Aortic smooth muscle cell (primary cell): Measurements from ENCODE around the gene NDUFV1.

- RRBS = no CpG with 5 or more reads among the region's 16 CpGs
Observed at GRCh38 chr11:66976033-66976712, 1.1 kb downstream of the C11orf86 start.

DNA sequence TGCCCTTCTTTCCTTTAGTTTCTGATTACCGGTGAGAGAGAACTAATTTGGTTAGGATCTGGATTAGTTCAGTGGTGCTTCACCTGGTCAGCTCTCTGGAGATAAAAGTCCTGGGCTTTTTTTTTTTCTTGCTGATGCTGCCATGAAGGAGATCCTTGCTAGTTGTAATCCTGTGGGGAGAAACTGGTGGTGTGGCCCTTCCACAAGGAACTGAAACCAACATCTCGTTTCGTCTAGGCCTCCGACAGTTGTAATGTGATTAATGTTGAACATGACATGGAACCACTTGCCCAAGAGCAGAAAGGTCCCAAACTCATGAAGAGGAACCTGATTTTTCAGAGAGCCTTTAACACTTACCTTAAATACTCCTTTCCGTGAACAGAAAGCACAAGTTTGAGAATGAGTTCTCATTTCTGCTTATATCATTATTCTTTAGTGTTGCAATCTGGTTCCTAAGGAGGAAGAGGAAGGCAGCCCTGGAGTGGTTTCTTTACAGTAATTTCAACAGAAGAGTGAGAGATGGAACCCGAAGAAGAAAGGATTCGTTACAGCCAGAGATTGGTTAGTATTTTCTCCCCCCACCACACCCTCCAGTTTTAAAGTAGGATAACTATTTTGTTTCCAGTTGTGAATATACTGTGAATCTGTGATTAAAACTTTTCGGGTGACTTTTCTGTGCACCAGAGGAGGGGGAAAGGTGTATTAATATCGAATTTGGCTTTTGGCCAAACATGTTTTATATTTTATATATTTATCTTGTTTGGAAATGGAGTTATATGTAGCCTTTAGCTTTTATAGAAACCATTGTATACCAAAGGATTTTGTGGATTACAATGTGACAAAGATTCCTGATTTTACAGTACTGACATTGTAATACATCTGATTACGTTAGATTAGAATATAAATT lies 2.0 kb downstream of the KDM2A start:
- RRBS = no CpG with 5 or more reads among the region's 10 CpGs

GRCh38 chr11:67179747-67180375 lies 60.8 kb downstream of the KDM2A start:
- RRBS = no CpG with 5 or more reads among the region's 4 CpGs

- RRBS = no CpG with 5 or more reads among the region's 9 CpGs
Observed at GRCh38 chr11:67185497-67185929, 66.5 kb downstream of the KDM2A start.

- RRBS = no CpG with 5 or more reads among the region's 4 CpGs
Observed at GRCh38 chr11:67248156-67248508, 18.1 kb upstream of the GRK2 start.

DNA sequence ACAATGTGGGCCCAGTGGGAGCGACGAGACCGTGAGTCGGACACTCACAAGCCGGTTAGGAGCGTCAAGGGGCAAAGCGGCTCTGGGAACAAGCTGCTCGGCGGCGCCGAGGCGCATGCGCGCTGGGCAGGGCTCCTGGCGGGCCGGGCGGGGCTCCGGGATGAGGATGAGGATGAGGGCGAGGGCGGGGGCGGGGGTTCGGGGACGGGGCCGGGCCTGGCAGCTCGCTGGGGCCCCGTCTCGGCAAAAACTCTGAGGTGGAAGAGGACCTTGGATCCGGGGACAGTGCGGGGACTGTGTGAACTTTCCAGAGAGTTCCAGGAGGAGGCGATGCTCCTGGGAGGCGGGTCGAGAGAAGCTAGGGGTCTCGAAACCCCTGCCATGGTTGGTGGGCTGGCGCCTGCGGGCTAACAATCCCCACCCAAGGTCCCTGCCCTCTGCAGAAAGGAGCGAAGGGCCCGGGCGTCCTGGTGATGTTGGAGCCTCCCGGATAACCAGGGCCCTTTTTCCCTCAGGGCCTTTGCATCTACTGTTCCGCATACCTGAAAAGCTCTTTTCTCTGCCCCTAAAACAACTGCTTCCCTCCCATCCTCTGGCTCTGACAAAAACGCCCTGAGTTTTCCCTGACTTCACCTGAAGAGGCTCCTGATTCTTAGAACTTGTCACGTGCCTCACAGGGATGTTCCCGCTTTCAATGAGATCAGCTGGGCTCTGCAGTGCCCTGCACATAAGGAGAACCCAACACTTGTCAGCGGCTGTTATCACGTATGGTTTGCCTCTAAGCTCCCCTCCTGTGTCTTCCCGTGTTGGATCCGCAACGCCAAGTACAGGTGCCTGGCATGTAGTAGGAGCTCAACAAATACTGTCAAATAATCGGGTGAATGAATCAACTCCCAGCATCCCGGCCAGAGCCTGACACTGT lies 4.6 kb upstream of the GRK2 start:
- RRBS = 4% methylated on average over 19 of the region's 50 CpGs

DNA sequence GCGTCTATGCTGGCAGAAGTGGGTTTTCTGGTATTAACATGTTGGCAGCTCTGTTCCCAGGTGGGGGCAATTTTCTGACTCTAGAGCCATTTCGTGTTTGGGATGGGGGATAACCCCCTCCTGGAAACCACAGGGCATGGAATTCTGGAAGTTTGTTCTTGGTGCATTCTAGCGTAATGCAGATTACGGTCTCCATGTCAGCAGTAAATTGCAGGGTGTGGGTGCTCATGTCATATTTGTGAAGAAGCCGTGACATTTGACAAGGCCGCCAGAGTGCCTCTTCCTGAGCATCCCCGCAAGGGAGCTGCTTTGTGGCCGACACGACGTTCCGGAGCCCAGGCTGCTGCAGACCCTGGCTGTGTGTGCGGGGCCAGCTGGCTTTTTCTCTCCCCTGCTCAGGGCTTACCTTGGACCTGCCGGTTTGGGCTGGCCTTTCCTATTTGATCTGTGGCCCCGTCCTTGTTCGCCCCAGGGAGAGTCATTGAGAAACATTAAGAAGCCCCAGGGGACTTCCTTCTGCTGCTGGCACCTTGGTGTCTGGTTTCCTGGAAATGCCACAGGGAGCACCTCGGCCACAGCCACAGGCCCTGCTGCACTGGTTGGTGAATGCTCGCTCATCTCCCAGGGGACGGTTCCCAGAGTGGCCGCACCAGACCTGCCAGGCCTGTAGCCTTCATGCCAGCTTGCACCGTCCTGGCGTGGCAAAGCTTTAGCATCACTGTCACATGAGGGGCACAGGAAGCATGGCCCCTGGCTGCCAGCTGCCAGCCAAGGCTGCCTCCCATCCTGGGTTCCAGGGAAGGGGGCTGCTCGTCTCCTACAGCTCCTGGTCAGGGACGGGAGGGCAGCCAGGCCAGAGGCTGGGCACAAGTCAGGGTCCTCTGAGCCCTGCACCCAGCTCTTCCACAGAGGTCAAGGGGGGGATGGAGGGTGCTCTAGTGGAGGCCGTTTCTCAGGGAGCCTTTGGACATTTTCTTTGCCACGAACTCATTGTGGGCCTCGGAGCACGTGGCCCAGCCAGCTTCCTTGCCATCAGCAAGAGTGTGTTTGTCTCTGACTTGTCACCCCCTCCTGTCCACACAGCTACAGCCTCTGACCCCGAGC lies 5.4 kb downstream of the GRK2 start:
- RRBS = 44% methylated on average over 2 of the region's 28 CpGs

DNA sequence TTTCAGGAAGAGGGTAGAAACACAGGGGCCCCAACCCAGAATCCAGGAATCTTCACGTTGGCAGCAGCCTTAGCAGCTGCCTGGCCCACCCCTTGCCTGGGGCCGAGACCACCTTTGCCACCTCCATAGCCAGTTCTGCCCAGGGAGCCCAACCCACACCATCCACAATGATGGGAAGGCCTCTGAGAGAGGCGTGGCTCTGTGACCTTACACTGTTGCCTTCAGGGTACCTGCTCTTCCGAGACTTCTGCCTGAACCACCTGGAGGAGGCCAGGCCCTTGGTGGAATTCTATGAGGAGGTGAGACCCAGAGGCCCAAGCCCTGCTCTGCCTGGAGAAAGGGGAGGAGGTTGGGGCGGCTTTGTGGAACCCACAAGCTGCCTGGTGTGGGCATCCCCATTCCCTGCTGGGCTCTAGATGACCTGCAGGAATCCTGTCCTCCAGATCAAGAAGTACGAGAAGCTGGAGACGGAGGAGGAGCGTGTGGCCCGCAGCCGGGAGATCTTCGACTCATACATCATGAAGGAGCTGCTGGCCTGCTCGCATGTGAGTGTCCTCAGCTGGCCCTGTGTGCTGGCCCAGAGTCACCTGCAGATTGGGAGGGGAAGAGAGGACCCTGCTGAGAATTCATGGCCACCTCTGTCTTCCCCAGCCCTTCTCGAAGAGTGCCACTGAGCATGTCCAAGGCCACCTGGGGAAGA lies 10.0 kb upstream of the ANKRD13D start:
- RRBS = no CpG with 5 or more reads among the region's 13 CpGs

- RRBS = no CpG with 5 or more reads among the region's 32 CpGs
Observed at GRCh38 chr11:67299168-67300110, 3.9 kb upstream of the SSH3 start.

DNA sequence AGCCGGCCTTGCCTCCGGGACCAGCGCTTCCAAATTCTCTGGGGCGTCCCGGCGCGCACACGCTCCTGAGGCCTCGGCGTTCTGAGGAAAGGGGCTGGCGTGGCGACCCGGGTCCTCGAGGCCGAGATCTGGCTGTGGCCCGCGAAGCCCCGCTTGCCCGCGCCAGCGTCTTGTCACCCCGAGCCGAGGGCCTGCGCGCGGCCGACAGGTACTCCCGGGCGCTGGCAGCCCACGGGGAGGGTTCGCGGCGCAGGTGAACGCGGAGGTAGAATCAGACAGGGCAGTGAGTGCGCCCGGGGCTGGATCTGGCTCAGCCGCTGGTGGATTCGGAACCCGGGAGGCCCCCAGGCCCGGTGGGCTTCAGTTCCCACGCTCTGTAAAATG lies 14.7 kb downstream of the SSH3 start:
- RRBS = 2% methylated on average over 28 of the region's 42 CpGs

GRCh38 chr11:67322773-67323306 lies 19.5 kb downstream of the SSH3 start:
- RRBS = no CpG with 5 or more reads among the region's 6 CpGs

DNA sequence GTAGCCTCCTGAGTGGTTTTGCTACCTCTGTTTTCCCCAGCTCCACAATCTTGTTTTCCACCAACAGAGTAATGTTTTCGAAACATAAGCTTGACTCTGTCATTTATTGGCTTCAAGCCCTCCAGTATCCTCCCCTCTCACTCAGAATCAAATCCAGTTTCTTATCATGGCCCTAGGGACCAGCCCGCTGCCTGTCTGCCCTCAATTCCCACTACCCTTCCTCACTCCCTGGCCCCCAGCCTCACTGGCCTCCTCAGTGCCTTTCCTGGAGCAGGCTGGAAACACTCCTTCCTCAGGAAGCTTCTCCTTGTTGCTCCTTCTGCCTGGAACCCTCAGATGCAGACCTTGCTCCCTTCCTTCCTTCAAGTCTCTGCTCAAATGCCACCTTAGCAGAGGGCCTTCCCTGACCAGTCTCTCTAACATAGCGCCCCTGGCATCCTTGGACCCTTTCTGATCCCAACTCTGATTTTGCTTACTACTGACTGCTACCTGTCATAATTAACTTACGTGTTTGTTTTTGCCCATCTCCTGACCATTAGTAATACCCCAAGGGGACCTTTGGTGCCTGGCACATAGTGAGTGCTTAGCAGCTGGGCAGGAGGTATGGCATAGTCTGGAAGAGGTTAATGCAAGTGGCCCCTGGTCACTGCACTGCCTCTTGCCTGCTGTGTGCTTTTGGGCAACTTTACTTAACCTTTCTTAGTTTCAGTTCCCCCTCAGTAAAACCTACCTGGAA lies 3.7 kb downstream of the POLD4 start:
- RRBS = no CpG with 5 or more reads among the region's 4 CpGs

GRCh38 chr11:67398282-67399162 lies 3.1 kb downstream of the PPP1CA start:
- RRBS = no CpG with 5 or more reads among the region's 38 CpGs

DNA sequence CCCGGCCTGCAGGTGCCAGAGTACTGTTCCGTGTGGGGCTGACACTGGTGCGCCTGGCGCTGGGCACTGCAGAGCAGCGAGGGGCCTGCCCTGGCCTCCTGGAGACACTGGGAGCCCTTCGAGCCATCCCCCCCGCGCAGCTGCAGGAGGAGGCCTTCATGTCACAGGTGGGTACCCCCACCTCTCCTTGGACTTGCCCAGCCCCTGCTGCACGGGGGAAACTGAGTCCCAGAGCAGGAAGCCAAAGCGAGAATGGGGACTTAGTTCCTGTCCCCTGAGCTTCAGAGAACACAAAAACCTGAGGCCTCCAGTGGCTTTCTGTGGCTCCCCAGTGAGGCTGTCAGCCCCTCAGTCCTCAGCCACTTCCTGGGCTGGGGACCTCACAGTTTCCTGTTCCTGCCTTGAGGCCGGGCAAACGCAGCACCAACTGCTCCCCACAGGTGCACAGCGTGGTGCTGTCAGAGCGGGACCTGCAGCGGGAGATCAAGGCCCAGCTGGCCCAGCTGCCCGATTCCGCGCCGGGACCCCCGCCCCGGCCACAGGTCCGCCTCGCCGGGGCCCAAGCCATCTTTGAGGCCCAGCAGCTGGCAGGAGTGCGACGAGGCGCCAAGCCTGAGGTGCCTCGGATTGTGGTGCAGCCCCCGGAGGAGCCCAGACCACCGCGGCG lies 5.2 kb downstream of the TBC1D10C start:
- RRBS = 56% methylated on average over 12 of the region's 32 CpGs

DNA sequence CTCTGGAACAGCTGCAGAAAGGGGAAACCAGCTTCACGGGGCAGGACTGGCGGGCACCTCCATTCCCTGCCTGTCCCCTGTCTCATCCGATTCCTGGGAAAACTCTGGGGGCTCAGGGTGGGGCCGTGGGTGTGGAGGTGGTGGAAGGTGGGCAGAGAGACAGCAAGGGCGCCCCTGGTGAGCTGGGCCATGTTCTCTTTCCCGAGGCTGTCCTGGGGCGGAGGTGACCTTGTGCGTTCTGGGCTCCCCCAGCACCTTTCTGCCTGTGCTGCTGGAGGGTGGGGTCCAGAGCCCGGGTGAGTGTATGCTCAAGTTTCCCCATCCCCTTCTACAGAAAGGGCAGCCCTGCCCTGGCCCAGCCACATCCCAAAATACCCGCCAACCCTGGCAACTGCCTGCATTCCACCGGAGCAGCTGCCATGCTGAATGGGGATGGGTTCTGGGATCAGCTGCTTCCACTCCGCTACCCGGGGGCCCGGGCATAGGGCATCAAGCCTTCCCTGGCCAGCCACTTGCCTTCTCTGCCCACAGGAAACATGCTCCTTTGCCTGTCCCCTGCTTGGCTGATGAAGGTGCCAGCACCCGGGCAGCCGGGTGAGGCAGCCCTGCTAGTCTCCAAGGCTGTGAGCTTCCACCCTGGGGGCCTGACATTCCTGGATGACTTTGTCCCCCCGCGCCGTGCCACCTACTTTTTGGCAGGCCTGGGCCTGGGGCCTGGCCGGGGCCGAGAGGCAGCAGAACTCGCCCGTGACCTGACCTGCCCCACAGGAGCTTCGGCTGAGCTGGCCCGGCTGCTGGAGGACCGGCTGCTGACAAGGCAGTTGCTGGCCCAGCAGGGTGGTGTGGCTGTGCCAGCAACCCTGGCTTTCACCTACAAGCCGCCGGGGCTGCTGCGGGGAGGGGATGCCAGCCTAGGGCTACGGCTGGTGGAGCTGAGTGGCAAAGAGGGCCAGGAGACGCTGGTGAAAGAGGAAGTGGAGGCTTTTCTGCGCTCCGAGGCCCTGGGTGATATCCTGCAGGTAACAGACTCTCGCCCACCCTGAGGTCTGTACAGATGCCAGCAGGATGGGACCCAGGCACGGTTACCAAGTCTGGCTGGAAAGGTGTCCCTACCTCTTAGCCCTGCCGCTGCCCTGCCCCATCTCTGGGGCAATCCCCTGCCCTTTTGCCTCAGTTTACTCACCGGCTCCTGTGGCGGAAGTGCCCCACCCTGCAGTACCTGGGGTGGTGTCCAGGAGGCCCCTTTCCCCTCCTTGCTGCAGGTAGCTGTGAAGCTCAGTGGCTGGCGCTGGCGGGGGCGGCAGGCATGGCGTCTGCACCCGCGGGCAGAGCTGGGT lies 3.2 kb downstream of the CARNS1 start:
- RRBS = 71% methylated on average over 16 of the region's 44 CpGs

- RRBS = 34% methylated on average over 11 of the region's 52 CpGs
Observed at GRCh38 chr11:67464570-67465750, 4.1 kb downstream of the TMEM134 start.

- RRBS = no CpG with 5 or more reads among the region's 16 CpGs
Observed at GRCh38 chr11:67483701-67484607, 1.1 kb downstream of the AIP start.

DNA sequence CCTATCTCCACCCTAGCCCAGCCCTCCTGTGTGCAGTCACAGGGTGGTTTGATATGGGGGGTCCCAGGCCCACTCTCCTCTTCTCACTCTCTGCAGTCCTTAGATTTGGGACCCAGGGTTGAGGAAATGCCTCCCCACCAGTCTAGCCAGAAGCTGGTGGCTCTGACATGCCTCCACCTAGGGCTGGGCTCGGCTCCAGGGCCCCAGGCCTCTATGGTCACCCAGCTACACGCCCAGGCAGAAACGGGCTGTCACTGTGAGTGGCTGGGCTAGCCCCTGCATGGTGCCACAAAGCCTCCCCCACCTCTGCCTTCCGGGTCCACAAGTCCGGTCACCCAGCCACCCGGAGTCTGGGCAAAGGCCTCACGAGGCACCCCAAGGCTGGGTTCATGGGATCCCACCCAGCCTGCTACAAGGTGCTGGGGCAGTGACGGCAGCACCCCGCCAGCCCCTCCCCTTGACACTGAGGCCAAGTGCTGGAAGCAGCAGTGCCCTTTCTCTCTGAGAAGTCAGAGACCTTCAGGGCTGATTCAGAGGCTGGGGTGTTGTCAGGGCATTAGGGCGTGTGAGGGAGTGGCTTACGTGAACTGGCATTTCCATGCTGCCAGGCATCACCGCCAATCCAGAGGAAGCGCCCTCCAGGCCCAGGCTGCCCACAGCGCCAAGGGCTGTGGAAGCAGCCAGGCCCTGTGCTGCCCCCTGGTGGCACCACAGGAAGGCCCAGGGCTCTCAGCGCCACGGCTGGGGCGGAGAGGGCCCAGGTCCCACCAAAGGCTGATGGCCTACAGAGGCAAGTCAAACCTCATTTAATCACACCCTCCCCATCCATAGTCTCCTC lies 650 bp upstream of the PITPNM1 start:
- RRBS = no CpG with 5 or more reads among the region's 17 CpGs

DNA sequence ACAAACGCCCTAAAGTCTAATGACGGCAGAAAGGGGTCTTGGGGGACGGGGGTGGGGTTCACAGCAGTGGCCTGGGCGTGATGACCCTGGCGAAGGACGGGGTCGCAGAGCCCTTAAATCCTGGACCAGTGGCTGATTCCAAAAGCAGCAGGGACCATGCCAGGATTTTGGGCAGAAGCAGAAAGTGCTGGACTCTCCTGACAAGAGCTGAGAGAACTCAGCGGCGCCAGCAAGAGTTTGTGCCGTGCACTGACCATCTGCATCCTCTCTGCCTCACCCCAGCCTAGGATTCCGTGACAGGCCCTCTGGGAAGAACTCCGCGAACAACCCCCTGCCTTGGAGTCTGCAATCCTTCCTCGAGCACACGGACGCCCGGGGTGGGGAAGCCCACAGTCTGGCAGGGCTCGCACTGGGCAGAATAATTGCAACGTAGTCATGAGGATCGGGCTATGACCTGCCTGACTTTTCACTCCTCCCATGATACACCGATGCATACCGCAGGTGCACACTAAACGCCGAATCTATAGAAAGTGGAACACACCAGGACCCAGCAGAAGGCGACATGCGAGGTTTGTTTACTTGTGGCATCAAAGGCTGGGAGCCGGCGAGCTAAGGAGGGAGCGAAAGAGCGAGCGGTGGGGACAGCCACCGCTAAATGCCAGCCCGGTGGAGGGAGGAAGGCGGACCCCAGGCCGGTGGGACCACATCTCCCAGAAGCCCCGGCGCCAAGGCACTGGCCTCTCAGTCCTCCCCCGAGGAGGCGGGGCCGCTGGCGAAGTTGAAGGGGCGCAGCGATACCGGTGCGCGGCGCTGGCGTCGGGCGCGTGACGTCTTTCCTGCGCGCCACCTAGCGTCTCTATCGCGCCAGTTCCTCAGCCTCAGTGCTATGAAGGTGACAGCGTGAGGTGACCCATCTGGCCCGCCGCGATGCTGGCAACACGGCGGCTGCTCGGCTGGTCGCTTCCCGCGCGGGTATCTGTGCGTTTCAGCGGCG lies at the start of gene NDUFV1:
Gene NDUFV1, plus strand, starts transcription at position 859 of the 994 bp plus-strand sequence.
- RRBS = 1% methylated on average over 15 of the region's 71 CpGs

DNA sequence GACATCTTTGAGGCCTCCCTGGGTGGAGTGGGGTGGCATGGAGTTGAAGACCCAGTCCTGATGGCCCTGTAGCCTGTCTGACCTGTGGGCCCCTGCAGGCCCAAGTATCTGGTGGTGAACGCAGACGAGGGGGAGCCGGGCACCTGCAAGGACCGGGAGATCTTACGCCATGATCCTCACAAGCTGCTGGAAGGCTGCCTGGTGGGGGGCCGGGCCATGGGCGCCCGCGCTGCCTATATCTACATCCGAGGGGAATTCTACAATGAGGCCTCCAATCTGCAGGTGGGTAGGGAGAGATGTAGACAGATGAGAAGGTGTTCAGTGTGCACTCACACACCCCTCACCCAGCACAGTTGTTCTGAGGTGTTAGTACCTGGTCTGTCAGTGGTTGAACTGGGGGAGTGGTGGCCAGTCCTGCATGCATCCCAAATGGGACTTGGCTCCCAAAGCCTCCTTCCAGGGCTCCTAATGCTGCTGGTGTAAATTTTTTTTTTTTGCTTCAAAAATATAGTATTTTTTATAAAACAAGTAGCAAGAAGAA lies 2.7 kb downstream of the NDUFV1 start:
- RRBS = 93% methylated on average over 3 of the region's 10 CpGs